ENCODE measurements around the genes TTLL3, BRK1 and SLC6A11.

GRCh38 chr3:9809570-9810541, at the start of gene TTLL3:
TSS of gene TTLL3 (plus strand) at chr3:9810262.
- PRO-cap, result bidirectional peak, plus-strand start at chr3:9809925, minus-strand start at chr3:9809844; bidirectional peak, plus-strand start at chr3:9810298, minus-strand start at chr3:9810225

- PRO-cap, result no peak
These were observed 803 bp downstream of the CRELD1 start for GRCh38 chr3:9934447-9934826.

GRCh38 chr3:9944135-9945128, 7.8 kb downstream of the PRRT3 start:
- PRO-cap, result no peak

DNA sequence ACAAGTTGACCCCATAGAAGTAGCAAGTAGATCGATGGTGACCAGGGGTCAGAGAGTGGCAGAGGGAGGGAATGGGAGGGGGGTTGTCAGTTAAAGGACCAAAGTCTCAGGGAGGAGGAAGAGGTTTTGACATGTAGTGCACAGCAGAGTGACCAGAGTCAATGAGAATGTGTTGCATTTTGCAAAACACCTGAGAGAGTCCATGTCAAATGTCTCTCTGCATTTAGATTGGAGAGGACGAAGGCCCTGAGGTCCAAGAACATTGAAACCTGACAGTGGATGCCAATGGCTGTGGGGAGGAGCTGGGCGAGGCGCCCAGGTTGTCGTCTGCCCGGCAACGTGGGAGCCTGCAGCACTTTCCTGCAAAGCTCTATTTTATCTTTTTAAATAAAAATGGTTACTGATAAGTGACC, 19.7 kb upstream of the FANCD2 start:
- PRO-cap, result no peak

GRCh38 chr3:10115279-10116721, at the start of gene BRK1:
TSS of gene BRK1 (plus strand) at chr3:10115675.
- PRO-cap, result bidirectional peak, plus-strand start at chr3:10115691, minus-strand start at chr3:10115520

DNA sequence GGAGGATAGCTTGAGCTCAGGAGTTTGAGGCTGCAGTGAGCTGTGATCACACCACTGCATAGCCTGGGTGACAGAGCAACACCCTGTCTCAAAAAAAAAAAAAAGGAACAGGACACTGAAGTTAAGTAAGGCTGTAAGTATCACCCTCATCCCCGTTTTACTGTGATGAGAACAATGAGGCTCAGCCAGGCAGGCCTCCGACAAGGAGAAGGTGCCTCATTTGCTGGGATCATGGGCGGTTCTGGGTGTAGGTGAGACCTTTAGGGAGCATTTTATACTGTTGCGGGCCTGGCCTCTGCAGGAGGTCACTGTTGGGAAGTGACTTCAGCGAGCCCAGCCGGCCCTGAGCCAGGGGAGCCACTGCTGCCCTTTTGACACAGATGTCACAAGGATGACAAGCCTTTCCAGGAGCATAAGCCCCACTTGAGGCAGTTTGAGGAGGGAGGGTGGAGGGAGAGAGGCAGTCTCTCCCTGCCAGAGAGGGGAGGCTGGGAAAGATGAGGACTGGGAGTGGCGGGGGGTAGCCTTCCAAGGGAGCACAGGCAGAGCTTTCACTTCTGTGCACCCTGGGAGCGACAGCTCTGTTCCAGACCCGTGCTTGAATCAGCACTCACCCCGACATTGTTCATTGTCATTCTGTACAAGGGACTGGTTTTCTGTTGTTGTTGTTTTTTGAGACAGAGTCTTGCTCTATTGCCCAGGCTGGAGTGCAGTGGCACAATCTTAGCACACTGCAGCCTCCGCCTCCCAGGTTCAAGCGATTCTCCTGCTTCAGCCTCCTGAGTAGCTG, 30.9 kb downstream of the IRAK2 start:
- PRO-cap, result no peak

- PRO-cap, result unidirectional peak, plus-strand start at chr3:10205872
These were observed 40.9 kb downstream of the IRAK2 start for GRCh38 chr3:10205398-10206267.

DNA sequence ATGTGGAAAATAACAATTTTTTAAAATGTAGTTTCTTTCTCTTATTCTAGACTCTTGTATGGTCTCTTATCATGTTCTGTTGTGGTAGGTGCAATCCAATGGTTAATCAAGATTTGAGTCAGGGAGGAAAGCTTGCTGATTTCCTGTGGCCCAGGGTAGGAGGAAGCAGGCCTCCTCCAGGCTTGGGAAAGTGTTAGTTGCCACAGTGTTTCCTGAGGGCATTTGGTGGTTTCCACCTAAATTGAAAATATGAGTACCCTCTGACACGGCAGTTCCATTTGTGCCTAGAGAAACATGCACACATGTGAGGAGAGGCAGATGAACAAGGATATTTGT, 19.7 kb upstream of the TATDN2 start:
- PRO-cap, result no peak

DNA sequence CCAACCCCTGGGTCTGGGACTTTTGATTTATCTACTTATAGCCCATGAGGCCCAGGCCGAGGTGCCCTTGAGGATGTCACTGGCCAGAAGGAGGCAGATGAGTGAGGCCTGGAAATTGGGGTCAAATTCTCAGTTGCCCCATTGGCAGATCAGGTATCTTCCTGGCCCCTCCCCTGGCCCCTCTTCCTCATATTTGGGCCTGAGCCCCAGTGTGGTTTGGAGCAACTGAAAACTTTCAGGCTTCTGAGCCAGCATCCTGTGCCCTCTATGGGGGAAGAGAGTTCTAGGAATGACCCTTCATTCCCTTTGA, 70.7 kb downstream of the ATP2B2 start:
- PRO-cap, result no peak

DNA sequence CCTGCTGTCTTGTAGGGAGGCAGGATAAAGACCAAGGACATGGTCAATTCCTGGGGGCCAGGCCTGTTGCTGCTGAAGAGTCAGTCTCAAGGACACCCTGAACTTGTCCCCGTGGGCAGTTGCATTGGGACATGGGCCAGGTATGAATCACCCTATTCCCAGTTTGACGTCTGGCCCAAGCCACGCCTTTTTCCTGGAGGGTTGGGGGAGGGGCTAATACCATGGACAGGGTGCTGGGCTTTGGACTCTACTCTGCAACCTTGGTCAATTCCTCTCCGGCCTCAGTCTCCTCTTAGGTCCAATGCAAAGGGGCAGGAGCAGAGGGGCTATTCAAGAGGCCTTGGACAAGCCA, 10.4 kb downstream of the ATP2B2 start:
- PRO-cap, result no peak

- PRO-cap, result no peak
These were observed 1.3 kb upstream of the ATP2B2 start for GRCh38 chr3:10506624-10507110.

DNA sequence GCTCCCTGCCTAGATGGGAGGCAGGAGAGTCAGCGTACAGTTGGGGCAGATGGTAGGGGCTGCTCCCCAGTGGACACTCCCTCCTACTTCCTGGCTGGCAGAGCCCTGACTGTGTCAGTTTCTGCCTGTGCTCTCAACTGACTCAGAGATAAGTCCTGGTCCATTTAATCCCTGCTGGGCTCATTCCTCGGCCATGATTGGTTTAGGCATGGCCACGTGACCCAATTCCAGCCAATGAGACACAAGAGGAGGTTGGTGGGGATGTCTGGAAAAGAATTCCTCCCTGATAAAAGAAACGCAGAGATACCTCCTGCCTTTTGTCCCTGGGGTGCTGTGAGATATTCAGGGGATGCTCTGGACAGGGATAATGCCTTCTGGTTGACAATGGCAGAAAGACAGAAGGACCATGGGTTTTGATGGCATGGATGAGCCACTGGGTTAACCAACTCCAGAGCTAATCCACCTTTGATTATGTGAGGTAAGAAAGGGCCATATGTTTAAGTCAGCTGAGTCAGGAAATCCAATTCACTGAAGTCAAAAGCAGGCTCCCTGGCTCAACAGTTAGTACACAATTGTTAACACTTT, 118.0 kb upstream of the SLC6A11 start:
- PRO-cap, result no peak

- PRO-cap, result no peak
These were observed at the start of gene SLC6A11 for GRCh38 chr3:10815536-10816319. TSS of gene SLC6A11 (plus strand) at chr3:10816228.

- PRO-cap, result no peak
These were observed 403 bp downstream of the SLC6A11 start for GRCh38 chr3:10816394-10816868.

- PRO-cap, result no peak
These were observed 34.0 kb upstream of the SLC6A1 start for GRCh38 chr3:10958478-10958961.

DNA sequence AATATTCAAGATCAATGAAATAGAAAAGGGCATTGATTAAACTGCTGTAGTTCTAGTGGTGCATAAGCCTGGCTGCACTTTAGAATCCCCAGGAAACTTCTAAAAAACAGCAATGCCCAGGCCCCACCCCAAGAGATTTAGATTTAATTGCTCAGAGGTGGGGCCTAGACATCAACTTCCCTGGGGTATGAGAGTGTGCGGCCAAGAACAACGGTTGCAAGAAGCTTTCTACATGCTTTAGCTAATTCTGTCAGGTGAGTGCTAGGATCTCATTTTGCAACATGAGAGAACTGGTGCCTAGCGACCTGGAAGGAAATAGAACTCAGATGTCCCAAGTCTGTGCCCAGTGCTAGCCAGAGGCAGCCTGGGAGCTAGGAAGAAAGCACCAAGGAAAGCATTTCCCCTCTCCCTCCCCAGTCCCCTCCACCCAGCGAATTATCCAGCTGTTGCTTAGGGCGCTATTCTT, 23.0 kb upstream of the HRH1 start:
- PRO-cap, result no peak

- PRO-cap, result no peak
These were observed 636 bp downstream of the HRH1 start for GRCh38 chr3:11154931-11155327.

DNA sequence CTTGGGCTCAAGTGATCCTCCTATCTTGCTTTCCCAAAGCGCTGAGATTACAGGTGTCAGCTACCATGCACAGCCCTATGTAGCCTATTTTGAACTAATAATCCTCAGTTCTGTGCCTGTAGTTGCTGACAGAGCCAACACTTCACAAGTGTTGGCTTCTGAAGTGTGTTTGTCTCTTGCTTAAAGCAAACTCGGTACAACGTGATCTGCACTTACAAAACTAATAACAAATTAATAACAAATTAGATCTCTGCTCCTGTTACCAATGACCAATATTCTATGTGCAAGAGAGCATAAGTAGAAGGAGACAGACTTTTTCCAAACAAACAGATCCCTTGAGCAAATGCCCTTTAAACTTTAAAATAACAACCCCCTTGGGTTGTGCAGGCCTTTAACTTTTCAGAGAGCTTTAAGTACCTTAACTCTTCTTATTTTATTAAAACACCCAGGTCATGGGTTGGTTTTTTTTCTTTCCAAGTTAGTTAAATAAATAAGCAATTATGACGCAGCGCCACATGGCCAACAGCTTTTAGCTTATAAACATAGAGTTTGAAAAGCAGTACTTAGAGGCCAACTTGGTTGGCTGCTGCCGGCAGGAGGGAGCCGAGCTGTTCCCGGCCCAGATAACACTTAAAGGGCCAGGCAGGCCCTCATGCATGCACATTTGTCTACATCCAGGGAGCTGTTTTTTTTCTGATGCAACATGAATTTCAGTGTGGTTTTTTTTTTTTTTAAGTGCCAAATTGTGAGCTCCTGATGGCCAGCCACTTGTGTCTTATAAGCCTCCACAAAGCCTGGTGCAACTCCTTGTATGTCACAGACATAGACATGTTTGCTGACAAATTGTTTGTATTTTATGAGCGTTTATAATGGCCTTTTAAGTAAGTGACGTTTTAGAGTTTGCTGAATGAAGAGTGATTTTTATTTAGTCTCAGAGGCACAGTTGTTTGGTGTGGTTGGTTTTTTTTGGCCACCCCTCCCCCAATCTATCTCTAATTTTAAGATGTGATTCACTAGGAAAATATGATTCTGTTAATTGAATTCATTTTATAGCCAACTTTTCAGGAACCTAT, 134.7 kb downstream of the VGLL4 start:
- PRO-cap, result unidirectional peak, plus-strand start at position 566 of the sequence

DNA sequence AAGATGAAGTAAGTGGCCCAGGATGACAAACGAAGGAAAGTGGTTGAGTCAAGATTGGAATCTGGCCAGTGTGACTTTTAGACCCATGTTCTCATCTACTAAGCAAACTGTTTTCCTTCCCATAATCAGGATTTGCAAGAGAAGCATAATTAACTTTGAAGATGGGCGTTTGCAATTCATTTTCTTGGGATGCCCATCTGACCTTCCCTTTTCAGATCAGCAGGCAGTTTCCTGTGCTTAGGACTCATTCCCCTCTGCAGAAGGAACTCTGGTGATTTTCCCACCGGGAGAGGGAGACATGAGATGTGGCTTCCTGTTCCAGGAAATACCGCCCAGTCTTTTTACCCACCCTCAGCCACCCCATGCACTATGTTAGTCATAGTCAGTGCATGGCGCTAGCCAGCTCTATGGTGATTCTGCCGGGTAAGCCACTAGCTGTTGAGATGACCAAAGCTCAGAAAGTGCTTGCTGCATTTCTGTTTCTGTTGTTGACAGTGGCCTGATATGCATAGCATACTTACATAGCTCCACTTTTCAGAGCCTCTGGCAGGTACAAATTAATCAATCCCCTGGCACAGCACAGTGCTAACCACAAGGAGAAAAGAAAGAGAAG, 129.4 kb downstream of the VGLL4 start:
- PRO-cap, result no peak

DNA sequence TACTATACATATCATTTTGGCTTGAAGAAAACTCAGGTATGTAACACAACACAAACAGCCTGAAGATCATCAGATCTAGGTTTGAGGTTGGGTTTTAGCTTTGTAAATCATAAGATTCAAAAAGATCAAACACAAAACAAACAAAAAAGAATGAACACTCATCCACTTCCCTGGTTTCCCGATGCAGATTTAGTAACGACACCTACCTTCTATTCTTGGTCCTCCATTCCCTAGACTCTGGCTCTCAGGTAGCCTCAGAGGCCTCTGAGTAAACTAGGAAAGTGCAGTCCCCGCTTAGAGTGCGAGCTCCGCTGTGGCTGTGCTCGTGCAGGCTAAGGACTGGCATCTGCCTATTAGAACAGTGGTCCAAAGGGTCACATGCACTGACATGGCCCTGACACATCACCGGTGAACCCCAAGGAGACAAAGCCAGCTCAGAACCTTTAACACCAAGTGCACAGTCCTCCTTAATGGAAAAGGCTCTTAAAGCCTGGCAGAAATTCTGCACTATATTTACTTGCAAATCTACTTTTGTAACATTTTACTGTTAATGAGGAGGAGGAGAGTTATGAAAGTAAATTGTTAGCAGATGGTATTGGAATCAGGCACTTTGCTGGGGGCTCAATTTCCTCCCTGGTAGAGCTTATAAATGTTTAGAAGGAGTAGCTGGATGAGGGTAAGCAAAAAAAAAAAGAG, 31.2 kb downstream of the VGLL4 start:
- PRO-cap, result no peak

All from pulmonary artery (tissue), 1 donor.